Diencephalon (tissue), 2 donors: ENCODE data around the gene CARD14.

- RAMPAGE, long total RNA = no peak
Measured at GRCh38 chr17:79835914-79836587, 3.2 kb downstream of the CBX4 start.

- RAMPAGE, long total RNA = no peak
Measured at GRCh38 chr17:79843560-79843924, 4.3 kb upstream of the CBX4 start.

- RAMPAGE, long total RNA = no peak
Measured at GRCh38 chr17:79947426-79948046, 88.1 kb downstream of the TBC1D16 start.

GRCh38 chr17:79986725-79987219, 48.9 kb downstream of the TBC1D16 start:
- RAMPAGE, long total RNA = no peak

- RAMPAGE, long total RNA = no peak
Measured at GRCh38 chr17:79993064-79994238, 42.2 kb downstream of the TBC1D16 start.

GRCh38 chr17:80104268-80105059, 3.1 kb downstream of the GAA start:
- RAMPAGE, long total RNA = no peak

DNA sequence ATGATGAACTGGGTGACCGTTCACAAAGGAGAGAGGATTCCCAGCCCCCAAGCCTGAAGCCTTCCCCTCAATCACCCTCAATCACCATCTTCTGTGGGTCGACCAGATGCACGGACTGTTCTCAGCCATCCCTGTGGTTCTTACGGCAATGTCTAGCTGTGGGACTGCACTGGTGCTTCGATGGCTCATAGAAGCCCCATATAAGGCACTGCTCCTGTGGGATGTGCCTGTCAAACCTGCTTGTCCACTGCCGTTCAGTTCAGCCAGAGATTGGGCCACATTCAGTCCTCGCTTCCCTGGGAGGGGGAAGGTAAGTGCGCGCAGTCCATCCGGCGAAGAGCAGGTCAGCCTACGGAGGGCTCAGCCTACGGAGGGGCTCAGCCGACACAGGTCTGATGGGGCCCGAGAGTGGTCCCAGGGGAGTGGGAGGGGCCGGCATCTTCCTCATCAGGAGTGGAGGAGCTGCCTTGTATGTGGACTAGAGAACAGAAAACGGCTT, at the start of gene CARD14:
TSS of gene CARD14 (plus strand) at position 284 of the 499 bp plus-strand sequence.
- RAMPAGE, long total RNA = no peak

GRCh38 chr17:80174934-80175897, 5.4 kb downstream of the CARD14 start:
- RAMPAGE, long total RNA = no peak

GRCh38 chr17:80270208-80270635, 9.6 kb downstream of the RNF213 start:
- RAMPAGE, long total RNA = no peak

GRCh38 chr17:80426747-80427227, 11.8 kb downstream of the ENDOV start:
- RAMPAGE, long total RNA = no peak

DNA sequence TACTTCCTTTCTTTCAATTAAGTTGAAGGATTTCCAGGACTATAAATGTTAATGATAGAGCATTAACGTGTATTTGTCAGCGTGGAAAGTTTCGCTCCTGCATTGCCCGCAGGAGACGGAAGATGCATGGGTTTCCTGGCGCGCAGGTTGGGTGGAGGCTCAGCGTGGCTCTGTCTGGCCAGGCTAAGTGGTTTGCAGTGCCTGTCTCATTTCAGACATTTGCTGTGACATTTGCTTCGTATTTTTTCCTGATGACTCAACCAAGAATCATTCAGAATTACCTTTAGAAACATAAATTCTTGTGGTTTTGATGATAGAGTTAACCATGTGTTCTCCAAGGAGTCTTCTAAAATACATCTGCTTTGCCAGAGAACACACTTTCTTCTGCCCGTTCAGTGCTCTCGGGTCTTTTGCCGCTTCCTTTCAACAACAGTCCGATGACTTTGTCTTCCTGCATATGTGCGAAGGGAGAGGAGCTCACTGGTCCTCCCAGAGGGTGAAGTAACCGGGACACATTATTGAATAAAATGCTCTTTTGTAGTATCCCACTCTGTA, 216.8 kb downstream of the RPTOR start:
- RAMPAGE, long total RNA = no peak

GRCh38 chr17:80773497-80773970, 218.1 kb upstream of the CHMP6 start:
- RAMPAGE, long total RNA = no peak

DNA sequence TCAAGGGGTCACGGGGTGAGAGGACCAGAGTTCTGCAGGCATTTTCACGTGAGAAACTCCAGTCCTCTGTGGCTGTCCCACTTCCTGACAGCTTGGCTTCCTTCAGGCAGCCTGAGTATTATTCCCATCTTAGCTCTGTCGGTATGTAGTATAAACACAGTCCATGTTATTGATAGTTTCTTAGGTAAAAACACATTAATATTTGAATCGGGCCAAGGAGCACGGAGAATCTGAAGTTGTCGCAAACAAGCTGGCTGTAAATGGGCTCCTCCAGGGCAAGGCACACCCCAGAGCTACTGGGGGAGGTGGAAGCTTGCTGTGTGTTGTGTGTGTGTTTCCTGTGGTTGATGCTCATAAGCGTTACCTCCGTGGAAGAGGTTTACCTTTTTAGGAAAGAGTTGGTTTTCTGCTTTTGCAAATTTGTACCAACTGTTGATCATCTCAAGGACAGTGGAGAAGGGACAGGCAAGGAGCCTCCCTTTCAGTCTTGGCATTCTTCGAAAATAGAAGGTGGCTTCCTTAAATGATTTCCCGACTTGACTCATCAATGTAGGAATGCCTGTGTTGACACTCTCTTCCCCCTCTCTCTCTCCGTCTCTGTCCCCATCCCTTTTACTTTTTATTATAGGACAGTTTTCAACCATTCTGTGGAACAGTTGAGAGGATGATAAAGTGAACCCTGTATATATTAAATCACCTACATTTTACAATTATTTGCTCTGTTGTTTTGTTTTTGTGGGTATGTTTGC, 208.8 kb upstream of the CHMP6 start:
- RAMPAGE, long total RNA = no peak

GRCh38 chr17:80786341-80786800, 205.3 kb upstream of the CHMP6 start:
- RAMPAGE, long total RNA = no peak

- RAMPAGE, long total RNA = no peak
Measured at GRCh38 chr17:80789303-80789986, 202.2 kb upstream of the CHMP6 start.

DNA sequence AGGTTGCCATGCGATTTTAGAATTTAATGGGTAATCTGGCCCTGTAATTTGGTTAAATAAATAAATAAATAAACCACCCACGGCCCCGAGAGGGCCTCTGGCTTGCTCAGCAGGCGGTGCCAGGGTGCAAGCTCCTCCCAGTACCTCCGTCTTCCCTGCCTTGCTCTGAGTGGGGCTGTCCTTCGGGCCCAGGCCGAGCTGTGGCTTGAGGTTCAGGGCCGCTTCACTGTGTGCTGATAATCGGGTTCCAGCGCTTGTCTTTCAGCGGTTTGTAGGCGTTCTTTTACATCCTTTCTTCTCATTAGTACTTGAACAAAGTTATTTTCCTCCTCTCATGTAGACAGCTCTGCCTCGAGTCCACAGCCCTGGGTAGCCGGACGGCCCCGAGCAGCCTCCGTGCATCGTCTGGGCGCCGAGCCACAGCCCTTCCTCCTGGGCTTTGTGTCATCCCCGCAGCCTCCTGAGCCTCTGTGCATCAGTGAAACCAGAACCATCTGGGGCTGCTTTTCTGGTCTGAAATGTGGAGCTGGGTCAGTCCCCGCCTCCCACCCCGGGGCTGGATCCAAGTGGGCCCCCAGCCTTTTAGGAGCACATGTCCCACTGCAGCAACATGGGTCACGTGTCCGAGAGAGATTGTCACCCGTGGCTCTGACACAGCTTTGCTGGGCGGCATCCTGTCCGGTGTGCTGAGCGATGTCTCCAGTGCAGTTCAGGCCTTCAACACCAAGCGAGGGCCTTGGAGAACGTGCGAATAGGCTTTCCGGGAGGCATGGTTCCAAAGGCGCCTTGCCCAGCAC, 157.4 kb upstream of the CHMP6 start:
- RAMPAGE, long total RNA = no peak

DNA sequence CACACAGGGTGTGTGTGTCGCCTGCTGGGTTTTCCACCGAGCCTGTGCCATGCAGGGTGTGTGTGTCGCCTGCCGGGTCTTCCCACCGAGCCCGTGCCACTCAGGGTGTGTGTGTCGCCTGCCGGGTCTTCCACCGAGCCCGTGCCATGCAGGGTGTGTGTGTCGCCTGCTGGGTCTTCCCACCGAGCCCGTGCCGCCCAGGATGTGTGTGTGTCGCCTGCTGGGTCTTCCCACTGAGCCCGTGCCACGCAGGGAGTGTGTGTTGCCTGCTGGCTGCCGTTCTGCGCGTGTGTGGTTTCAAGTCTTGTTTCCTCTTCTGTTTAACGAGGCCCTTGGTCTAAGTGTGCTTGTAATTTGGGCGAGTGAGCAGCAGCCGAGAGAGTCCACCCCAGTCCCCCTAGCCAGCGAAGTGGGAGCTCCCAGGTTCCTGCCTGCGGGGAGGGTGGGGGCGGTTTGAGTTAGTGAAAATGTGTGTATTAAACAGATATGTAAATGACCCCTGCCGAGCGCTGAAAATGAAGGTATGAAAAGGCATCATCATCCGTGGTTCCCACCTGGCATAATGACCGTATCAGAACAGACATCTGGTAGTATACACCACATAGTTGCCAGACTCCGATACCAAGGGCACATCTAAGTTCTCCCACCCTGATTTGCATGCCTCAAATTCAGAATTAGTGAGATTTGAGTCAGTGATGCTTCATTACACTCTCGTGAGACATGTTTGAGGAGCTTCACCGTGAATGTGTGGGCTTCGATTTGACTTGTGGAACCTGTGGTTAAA, 114.6 kb upstream of the CHMP6 start:
- RAMPAGE, long total RNA = no peak

GRCh38 chr17:81003539-81003945, 11.9 kb downstream of the CHMP6 start:
- RAMPAGE, long total RNA = no peak

GRCh38 chr17:81036258-81036991, 1.5 kb downstream of the BAIAP2 start:
- RAMPAGE, long total RNA = no peak

- RAMPAGE, long total RNA = no peak
Measured at GRCh38 chr17:81068814-81069447, 34.0 kb downstream of the BAIAP2 start.